ENCODE measurements around a stretch of chr7.

- PRO-cap: bidirectional peak, plus-strand start at chr7:157356403, minus-strand start at chr7:157356312
- RAMPAGE, long total RNA, 4 experiments: no peak in any of the 4 experiments
Observed at GRCh38 chr7:157355965-157356747, 19.4 kb downstream of the DNAJB6 start.

- PRO-cap: no peak
- RAMPAGE, long total RNA, 4 experiments: no peak in any of the 4 experiments
Observed at GRCh38 chr7:157377265-157377602, 40.4 kb downstream of the DNAJB6 start.

- PRO-cap: no peak
- RAMPAGE, long total RNA, 4 experiments: start-site peak on the plus strand in 1 of 4 experiments, at chr7:157397861-157398142 at its widest, 5 reads per replicate
Observed at GRCh38 chr7:157397478-157398299, 60.9 kb downstream of the DNAJB6 start.

DNA sequence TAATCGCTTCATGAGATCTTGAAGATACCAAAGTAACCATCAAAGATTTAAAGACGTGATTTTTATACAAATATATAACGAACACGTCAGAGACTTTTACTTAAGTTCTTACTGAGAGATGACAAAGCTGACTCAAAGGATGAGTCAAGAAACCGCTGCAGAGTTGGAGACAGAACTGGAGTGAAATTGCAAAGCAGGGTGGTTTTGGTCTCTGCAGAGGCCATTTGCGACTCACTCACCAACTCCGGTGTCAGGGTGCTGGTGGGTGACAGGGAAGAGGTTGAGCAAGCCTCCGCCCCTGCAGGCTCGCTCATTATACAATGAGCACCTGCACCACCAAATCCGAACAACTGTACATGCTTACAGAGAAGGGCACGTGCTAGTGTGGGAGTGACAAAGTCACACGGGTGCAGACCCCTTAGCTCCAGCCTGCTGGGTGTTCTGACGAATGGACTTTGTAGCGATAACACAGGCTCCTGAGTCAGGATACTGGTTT, 75.3 kb downstream of the DNAJB6 start:
- PRO-cap: no peak
- RAMPAGE, long total RNA, 4 experiments: no peak in any of the 4 experiments

GRCh38 chr7:157432508-157432967, 95.7 kb downstream of the DNAJB6 start:
- PRO-cap: no peak
- RAMPAGE, long total RNA, 4 experiments: no peak in any of the 4 experiments

DNA sequence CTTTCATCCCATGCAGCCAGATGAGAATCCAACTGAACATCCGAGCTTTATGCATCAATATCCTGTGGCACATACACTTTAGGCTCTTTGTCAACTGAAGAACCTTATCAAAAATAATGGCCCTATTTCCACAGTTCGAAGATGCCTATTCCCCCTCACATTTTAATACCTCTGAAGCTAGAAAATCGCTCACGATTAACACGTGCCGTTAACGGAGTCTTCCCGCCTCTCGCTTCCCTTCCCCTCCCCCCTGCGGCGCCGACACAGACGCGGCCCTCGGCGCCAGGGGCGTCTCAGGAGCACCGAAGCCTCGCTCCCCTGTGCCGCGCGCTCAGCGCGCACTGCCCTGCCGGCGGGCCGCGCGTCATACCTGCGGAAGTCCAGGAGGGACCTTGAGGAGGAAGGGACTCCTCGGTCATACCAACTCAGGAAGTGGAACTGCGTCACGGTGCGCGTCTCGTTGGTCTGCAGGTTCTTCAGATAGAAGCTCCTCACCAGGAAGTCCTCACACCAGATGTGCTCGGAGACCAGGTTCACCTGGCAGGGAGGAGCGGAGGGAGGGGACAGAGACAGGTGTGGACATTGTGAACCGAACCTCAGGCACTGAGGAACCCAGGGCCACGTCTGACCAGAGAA, 239.6 kb downstream of the DNAJB6 start:
- PRO-cap: unidirectional peak, minus-strand start at position 343 of the sequence
- RAMPAGE, long total RNA, 4 experiments: no peak in any of the 4 experiments

- PRO-cap: unidirectional peak, minus-strand start at chr7:157642097
- RAMPAGE, long total RNA, 4 experiments: no peak in any of the 4 experiments
Observed at GRCh38 chr7:157642029-157642253, 305.1 kb downstream of the DNAJB6 start.

GRCh38 chr7:158072013-158072869, 515.4 kb downstream of the PTPRN2 start:
- PRO-cap: no peak
- RAMPAGE, long total RNA, 4 experiments: no peak in any of the 4 experiments

DNA sequence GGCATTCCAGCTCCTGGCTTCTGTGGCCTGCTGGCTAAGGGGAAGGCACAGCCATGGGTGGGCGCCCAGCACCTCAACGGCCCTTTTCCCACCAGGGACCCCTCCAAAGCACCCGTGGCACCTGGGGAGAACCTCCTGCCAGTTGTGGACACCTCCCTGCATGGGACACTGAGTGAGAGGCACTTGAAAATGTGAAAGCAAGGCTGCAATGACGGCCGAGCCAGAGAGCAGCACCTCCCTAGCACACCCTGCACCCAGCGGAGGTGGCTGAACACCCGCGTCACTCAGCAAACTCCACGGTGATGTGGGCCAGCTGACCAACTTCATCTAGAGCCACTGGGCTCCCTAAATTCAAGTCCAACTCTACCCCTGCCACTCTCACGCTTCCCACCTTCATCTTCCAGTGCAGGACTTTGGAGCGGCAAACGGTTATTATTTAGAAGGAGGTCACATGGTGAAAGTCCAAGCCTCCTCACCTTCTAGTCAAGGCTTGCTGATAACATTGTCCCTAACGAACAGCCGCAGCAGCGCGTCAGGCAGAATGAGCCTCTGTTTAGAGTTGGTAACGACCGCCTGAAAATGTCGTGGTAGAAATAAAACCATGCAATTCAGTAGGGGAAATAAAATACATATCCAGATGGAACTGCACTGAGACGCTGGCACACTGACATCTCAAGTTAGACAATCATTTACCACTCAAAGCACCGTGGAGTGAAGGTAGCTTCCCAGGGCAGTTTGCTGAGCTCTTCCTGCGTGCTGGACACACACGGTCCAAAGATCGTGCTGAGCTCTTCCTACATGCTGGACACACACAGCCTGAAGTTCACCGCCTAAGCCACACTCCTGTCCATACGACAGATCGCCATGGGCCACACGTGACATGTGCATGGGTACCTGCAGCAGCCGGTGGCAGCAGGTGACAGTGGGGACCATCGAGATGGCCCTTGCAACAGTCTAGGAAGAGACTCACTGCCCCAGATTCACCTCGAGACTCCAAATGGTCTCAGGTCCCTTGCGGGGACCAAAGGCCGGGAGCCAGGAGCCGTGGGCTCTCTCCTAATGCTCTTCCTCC, 323.6 kb downstream of the PTPRN2 start:
- PRO-cap: no peak
- RAMPAGE, long total RNA, 4 experiments: no peak in any of the 4 experiments

- PRO-cap: no peak
- RAMPAGE, long total RNA, 4 experiments: no peak in any of the 4 experiments
Observed at GRCh38 chr7:158325992-158326437, 261.6 kb downstream of the PTPRN2 start.

DNA sequence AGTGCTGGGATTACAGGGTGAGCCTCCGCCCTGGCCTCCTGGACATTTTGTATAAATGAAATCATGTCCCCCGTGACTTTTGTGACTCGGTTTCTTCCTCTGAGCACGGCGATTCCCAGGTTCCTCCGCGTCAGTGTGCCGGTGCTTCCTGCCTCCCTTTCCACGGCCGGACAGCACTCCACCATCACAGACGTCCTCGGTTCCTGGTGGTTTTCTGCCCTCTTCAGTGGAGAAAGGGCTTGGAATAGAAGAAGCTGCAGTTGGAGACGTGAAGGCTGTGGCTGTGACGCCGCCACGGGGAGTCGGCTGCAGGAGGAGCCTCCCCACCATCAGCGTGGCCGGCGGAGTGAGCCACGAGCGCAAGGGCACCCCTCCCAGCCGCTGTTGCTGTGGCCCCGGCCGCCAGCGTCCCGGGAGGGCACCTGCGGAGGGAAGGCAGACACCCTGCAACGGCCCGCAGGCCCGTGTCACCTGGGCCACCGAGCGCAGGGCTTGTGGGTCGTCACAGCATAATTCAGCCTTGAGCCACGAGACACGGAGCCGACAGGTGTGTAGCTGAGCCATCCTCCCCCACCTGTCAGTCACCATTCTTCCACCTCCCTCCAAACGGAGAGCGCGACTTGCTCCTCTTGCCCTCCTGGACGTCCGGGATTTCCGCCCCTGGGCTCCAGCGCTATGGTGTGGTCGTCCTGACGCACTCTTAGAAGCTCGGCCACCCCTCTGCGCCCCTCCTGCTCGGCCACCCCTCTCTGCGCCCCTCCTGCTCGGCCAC, 102.8 kb downstream of the PTPRN2 start:
- PRO-cap: no peak
- RAMPAGE, long total RNA, 4 experiments: no peak in any of the 4 experiments

- PRO-cap: no peak
- RAMPAGE, long total RNA, 4 experiments: no peak in any of the 4 experiments
Observed at GRCh38 chr7:158516804-158517457, 70.7 kb downstream of the PTPRN2 start.

GRCh38 chr7:158537112-158537736, 50.4 kb downstream of the PTPRN2 start:
- PRO-cap: no peak
- RAMPAGE, long total RNA, 4 experiments: no peak in any of the 4 experiments

DNA sequence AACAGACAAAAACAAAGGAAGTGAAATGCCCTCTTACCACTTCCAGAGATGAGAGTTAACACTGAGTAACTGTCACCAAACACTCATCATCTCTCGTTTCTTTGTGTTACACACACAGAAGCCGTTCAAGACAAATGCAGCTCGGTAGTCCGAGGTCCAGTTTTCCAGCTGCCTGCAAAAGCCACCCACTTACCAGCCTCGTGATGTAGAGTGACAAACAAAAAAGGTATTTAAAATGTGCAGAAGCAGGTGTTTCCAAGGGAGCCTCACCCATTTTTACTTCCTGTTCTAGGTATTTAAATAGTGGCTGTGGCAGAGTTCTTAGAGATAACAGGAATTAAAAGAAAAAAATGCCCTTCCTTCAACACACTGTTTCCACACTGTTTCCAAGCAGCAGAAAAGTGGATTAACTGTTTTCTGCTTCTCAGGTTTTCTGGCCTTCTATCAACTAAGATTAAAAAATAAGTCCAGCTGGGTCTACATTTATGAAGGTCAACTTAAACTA, 5.9 kb downstream of the PTPRN2 start:
- PRO-cap: no peak
- RAMPAGE, long total RNA, 4 experiments: no peak in any of the 4 experiments

DNA sequence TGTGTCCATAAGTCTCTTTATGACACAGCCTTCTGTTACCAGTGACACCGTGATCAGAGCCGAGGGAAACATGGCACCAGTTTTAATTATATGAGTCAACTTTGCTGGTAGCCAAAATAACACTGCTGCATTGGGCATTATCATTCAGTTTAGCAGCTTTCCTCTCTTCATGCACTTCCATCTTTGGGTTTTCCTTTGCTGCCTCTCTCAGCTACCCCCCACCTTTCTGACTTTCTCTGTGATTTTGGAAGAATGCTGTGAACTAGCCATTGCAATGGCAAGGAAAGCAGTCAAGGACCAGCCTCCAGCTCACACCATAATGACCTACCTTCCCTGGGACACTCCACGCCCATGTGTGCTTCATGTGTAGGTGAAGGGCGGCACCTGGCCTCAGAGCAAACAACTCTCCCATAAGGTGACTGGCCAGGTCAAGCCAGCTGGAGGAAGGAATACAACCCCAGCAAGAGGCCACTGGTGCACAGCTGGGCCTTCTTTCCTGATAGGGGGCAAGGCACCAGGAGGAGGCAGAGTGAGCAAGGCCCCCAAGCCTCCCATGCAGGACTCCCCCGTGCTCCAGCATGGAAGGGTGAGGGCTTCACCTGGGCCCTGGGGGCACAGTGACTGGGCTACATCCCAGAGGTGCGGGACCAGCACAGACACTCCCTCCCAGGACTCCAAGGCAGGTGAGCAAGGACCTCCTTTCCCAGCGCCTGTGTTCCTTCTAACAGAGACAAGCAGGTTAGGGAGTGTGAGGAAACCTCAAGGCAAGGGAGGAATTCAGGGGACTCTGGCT, 2.0 kb downstream of the PTPRN2 start:
- PRO-cap: no peak
- RAMPAGE, long total RNA, 4 experiments: no peak in any of the 4 experiments

DNA sequence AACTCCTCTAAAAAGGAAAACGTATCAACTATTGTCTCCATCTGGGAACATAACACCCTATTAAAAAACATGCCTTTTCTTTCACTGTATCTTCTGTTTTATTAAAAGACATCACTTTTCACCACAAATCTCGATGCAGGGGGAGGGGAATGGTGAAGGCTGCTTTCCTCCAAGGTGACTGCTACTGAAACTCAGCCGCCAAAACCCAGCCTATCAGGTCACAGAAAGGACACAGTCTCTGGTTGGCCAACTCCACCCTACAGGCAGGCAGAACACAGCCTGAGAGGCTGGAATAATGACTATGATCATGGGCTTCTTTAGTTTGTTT, 42.0 kb downstream of the NCAPG2 start:
- PRO-cap: no peak
- RAMPAGE, long total RNA, 4 experiments: no peak in any of the 4 experiments

DNA sequence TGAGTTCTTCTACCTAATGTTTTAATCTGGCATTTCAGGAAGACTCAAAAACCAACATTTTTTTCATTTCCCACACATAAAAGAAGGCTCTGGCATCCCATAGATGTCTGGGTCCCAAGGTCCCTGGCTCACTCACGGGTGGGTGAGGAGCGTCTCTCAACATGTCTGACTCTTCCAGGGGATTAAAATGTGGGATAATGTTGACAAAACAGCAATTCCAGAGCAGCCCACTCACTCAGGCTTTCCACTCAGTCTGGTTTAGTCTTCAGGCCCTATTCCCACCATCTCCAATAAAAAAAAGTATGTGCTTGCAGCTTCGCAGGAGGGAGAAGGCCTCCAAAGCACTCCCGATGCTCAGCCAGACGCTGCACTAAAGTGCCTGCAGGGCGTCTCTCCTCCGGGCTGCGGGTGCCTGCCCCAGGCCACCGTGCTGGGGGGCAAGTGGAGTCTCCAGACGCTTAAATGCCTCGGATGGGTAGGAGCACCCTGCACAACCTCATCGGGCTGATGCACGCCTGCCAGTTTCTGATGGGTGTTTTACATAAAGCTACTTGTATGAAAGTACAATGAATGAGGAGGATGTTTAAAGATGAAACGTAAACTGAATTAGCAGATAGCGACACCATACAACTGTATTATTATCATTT, 31.2 kb upstream of the NCAPG2 start:
- PRO-cap: no peak
- RAMPAGE, long total RNA, 4 experiments: no peak in any of the 4 experiments

DNA sequence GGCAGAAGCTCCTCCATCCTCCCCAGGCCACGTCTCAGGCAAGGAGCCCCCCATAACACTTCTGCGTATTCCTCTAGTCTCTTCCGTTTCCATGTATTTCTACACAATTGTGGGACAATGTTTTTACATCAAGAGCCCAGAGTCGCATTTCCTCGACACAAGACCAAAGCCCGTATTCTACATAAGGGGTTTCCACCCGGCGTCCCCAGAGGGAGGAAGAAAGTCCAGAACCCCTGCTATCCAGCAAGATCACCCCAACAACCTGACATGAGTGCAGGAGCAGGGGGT, 37.7 kb upstream of the NCAPG2 start:
- PRO-cap: no peak
- RAMPAGE, long total RNA, 4 experiments: no peak in any of the 4 experiments

- PRO-cap: no peak
- RAMPAGE, long total RNA, 4 experiments: no peak in any of the 4 experiments
Observed at GRCh38 chr7:158775526-158776248, 53.6 kb downstream of the ESYT2 start.

DNA sequence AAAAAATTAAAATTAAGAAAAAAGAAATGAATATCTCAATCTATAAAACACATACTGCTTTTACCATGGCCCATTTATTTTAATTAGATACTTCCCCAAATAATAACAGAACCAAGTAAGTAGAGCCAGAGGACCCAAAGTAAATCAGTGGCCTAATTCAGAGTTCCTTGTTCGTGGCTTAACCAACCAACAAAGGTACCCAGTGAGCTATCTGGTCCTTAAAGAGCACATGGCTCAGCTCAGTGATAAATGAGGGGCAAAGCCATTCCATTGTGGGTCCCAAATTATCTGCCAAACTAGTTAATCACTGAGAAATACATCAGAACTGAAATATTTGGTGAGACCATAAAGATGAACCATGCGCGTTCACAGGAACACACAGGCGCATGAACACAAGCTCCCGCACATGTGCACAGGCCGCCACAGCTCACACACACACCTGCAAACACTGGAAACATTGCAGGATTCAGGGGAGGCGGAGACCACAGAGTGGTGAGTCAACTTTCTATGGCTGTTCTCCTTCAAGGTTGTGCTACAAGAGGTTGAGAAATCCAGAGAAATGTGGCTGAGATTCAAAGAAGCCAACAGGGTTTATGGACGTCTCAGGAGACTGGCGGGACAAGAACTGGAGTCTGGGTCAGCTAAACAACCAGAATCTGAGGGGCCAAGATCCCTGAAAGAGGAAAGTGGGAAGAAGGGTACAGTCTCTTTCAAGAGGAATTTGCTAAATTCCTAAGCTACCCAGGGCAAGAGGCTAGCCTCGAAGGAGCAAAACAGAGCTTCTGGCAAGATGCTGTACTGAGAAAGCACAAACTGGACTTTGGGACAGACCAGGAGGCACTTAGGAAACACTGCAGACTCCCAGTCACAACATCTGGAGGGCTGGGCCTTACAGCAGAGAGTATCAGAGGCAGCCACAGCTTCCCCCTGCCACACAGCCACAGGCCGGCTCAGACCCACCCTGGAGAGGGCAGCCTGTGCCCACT, 17.8 kb downstream of the ESYT2 start:
- PRO-cap: no peak
- RAMPAGE, long total RNA, 4 experiments: no peak in any of the 4 experiments

Data from gastroesophageal sphincter (tissue), 4 donors.